HT-29 (cell line): ENCODE results near the gene ANKS6.

DNA sequence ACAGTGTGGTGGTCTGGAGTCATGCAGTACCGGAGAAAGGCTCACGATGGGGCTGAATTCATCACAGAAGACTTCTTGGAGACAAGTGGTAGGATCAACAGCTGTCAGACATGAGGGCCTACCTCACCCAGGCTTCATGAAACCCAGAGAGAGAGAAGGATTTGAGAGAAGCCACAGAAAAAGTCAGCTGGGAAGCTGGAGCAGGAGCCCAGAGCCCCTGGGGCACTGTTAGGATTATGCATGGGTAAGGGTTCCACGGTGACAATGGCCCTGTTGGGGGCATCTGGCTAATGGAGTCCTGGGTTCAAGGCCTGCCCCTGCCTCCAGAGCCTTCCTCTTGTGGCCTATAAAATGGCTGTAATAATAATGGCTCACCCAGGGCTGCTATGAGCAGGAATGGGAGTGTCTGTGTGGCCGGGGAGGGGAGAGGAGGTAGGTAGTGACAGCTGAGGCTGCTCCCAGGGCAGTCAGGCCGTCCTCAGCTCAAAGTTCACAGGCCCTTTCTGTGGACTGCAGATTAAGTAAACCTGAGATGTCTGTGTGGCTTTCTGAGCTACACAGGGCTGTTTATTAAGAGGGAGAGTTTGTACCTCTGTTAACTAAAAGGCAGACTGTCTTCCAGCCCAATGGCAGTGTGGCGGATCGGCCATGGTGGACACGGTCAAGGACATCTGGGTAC is 843 bp downstream of the TRIM14 start:
- RAMPAGE, long total RNA: no peak

DNA sequence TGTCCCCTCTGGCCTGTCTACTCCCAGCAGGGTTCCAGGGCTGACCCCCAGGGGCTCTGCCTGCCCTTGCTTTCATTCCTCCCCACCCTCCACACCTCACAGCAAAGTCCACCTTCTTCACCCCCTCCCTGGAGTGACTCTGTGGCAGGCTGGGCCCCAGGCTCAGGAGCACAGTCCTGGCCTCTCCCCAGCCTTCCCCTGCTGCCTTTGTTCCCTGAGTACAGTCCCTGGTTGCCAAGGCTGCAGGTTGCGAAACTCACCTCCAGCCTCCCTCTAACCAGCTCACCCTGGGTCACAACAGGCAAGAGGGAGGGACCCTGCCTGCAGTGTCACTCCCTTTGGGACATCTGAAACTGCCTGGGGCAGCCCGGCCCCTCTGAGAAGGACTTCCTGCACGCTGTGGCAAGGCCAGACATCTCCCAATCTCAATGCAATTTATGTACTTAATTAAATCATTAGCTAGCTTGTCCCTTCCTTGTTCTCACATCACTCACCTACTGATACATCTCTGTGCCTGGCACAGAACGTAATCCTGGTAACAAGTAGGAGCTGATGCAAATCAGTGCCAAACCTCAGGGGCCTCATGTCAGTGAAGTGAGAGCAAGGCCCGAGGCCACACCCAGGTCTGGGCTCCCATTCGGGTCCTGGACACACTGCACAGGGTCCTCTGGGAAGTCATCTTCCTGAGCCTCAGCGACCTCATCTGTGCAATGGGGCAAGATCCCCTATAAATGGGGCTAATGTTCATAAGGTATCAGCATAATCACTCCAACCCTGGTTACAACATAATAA is 27.3 kb upstream of the TRIM14 start:
- RAMPAGE, long total RNA: no peak

GRCh38 chr9:98228301-98229333 is 26.8 kb downstream of the TBC1D2 start:
- RAMPAGE, long total RNA: no peak

DNA sequence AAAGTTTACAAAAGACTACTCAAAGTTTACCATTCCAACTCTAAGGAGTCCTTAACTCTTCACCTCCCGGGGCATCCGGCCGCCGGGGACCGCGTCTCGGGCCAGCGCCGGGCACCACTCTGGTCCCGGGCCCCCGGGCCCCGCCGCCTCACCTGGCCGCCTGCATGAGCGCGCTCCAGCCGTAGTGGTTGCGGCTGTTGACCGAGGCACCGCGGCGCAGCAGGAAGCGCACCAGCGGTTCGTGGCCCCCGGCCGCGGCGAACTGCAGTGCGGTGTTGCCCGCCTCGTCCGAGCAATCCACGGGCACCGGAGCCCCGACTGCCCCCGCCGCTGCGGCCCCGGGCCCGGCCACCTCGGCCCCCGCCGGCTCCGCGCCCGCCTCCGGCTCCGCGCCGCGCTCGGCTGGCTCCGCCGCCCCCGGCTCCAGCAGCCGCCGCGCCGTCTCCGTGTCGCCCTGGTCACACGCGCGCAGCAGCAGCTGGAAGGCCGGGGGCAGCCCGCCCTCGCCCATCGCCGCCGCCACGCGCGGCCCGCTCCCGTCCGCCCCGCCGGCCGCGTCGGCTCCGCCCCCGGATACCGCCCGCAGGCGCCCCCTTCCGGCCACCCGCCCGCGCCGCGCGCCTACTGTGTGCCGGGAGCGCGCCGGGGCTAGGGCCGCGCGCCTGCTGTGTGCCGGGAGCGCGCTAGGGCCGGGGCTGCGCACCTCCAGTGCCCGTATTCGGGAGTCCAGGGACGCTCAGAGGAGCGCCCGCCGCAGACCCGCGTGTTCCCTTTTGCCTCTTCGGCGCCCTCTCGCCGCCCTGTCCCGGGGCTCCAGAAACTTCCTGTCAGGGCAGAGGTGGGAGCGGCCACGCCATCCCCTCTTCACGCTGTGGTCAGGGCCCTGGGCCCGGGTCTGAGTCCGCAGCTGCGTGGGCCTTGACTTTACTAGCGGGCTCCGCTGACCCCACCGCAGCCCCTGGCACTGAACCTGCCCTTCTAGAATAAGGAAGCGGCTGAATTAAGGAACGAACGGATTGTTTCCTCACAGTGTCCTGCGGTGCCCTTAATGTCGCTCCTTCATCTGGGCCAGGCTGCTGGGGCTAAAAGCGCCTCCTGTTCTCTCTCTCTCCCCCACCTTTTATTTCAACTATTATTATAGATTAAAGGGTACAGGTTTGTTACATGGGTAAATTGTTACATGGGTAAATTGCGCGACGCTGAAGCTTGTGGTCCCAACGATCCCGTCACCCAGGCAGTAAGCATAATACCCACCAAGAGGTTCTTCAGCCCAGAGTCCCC is at the start of gene ANKS6:
ANKS6 (minus strand) TSS at position 575 of the 1,281 bp plus-strand sequence.
- RAMPAGE, long total RNA: no peak

DNA sequence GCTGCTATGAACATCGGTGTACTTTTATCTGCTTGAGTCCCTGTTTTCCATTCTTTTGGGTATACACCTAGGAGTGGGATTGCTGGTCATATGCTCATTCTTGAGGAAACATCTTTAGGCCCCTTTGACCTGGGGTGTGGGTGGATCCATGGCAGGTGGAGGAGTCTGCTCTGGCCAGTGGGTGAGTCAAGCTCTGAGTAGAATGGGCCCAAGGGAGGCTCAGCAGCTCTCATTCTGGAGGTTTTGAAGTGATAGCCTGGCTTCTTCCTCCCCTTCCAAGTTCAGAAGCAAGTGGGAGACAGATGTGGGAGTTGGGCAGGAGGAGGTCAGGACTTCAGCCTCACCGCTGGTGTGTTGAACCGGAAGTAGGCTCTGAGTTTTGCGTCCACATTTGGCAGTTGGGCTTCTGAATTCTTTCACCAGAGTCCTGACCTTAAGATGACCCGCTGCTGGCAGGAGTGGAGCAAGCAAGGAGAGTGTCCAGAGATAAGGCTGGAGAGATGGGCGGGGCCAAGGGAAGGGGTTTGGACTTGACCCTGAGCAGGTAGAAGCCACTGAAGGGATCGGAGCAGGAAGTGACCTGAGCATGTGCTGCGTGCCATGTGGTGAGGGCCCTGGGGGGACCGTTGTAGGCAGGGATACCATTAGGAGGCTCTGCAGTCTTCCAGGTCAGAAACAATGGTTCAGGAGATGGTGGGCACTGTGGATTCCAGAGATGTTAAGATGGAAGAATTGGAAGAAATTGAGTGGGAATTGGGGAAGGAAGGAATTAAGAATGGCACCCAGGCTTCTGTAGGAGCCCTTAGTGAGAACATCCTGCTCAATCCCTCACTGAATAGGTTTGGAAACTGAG is 25.7 kb downstream of the GALNT12 start:
- RAMPAGE, long total RNA: no peak

DNA sequence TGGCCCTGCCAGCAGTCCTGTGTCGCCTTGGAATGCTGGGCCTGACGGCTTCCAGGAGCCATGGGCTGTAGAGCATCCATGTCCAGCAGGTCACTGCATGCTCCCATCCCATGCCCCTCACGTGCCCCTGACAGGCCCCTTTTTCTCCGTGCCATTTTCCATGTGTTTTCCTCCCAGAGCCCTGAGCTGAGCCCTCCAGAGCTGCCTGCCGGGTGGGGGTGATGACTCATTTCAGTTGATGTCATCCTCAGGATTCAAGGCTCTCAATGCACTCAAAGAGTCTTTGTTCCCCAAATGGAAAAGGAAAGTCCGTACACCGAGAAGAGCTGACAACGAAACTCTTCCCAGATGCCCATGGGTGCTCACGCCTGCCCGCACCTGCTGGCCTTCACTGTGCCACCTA is 27.4 kb downstream of the COL15A1 start:
- RAMPAGE, long total RNA: no peak

GRCh38 chr9:99073982-99075006 is 30.6 kb upstream of the TGFBR1 start:
- RAMPAGE, long total RNA: no peak

GRCh38 chr9:99091564-99091768 is 13.4 kb upstream of the TGFBR1 start:
- RAMPAGE, long total RNA: no peak

DNA sequence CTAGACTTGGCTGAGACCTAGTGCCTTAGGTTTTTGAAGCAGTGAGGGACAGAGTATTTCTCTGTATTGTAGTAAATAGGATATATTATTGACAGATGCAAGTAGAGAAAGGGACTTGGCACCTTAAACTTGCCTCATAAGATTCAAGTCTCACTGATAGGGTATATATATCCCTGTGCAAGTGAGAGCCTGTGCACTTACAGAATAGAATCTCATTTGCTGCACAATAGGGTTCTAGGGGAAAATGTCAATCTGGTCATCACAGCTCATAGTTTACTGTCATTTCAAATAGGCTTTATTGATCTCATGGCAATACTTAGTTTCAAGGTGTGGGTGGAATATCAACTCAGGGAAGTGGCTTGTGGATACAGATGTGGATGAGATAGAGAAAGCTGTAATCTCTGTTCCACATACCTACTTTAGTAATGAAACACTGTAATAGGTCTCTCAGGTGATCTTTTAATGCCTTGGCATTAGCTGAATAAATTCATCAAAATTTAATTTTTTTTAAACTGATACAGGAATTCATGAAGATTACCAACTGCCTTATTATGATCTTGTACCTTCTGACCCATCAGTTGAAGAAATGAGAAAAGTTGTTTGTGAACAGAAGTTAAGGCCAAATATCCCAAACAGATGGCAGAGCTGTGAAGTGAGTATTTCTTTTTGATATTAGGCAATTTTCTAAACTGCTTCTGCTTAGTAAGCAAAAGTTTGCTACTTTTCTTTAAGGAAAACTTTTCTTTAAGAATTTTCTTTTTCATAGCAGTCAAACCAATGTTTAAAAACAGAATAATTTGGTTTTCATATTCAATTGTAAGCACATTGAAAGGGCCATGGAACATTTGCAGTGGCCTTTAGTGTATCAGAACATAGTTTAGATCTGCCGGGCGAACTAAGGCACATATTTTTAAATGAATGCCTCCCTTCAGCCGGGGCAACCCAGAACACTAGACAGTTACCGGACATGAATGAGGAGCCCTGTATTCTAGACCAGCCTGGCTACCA is 42.5 kb downstream of the TGFBR1 start:
- RAMPAGE, long total RNA: no peak

- RAMPAGE, long total RNA: no peak
Observed at GRCh38 chr9:99239279-99240079, 17.4 kb downstream of the SEC61B start.

- RAMPAGE, long total RNA: no peak
Observed at GRCh38 chr9:99859278-99859907, 37.7 kb downstream of the NR4A3 start.

DNA sequence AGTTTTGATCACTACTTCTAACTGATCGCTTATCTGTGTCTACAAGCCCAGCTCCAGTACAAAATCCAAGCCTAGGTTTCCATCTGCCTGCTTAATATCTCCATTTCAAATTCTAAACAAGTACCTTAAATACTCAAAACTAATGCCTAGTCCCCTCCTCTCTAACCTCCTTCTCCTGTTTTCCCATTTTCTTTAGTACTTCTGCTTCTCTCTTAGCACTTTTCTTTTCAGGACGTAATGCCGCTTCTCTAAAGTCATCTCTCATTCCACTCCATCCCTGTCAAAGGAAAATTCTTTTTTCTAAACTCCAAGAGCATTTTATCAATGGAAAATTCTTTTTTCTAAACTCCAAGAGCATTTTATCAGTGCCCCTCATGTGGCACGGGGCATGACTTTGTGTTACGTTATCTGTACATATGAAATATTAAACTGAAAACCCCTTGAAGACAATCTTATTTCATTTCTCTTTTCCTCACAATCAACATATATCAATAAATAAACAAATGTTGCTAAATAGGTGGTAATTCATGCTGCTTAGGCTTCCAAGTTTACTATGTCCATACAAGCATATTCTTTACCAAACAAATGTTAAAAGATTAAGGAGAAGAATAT is 89.0 kb downstream of the ERP44 start:
- RAMPAGE, long total RNA: no peak

- RAMPAGE, long total RNA: no peak
Observed at GRCh38 chr9:100141495-100142307, 42.7 kb downstream of the INVS start.

DNA sequence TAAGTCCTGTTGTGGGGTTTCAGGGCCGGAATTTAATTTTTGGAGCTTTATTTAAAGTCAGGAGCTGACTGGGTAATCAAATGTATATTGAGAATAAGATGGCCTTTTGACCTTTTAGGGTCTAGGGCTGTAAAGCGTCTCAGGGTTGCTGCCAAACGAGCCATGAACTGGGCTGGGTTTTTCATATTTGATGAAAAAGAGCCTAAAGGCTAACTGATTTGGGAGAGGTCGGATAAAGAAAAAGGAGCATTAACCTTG is 45.2 kb downstream of the INVS start:
- RAMPAGE, long total RNA: no peak

DNA sequence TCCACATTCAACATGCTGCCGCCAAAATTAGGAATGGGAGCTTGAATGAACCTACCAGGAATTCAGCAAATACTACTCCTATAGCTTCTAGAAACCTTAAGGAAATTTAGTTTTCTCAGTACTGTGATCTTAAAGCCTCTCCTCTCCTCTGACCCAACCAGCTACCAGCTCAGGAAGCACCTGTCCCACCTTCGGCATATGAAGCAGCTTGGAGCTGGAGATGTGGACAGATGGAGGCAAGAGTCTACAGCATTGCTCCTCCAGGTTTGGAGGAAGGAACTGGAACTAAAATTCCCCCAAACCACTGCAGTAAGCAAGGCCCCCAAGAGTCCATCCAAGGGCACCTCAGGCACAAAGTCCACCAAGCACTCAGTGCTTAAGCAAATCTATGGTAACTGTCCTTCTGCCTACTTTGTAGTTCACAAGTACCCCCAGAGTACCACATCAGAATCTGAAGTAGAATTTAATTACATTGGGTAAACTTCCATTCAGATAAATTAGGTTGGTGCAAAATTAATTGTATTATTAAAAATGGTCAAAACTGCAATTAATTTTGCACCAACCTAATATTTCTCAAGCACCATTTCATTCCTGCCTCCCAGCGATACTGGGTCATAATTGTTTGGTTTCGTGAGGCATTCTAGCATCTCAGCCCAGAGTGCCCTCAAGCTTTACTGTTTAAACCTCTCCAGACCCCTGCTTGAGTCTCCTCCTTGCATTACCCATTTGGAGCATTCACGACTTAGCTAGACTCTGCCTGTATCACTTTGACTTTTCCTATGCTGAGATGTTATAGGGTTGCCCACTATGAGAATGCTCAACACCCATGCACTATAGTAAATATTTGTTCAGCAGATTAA is 55.8 kb downstream of the TEX10 start:
- RAMPAGE, long total RNA: no peak

GRCh38 chr9:101323984-101324939 is 60.5 kb downstream of the BAAT start:
- RAMPAGE, long total RNA: no peak

DNA sequence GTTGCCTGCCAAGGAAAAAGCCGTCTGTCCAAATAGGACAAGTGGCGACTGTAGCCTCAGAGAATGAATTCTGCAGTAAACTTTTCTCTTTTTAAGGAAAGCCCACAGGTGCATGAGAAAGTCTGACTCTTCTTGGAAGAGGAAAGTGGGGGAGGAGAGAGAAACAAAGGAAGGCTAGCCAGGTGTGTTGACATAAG is 58.5 kb downstream of the BAAT start:
- RAMPAGE, long total RNA: no peak

GRCh38 chr9:101375291-101376128 is 9.3 kb downstream of the BAAT start:
- RAMPAGE, long total RNA: no peak

DNA sequence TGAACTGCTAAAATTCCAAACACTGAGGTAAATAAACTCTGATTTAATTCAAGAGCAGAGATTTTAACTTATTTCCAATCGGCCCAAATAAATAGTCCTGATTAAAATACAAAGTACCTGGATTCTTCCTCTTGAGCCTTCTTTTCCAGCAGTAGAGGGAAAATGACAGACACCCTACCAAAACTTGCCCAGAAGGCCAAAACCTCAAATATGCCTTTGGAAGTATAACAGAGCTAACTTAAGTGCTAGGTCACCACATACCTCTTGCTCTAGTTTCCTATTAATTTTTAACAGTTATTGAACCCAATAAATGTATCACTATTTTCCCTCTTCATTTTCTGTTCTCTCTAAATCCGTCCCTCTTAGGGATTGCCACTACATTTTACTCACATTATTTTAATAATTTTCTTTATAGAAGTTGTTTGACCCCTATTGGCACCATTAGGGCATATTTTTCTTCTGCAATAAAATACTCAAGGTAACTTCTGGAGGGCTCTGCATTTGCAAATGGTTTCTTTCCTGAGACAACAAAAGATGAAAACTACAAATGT is 1.4 kb downstream of the BAAT start:
- RAMPAGE, long total RNA: no peak

- RAMPAGE, long total RNA: no peak
Observed at GRCh38 chr9:101413175-101414564, 15.0 kb downstream of the ZNF189 start.